Neuron (in vitro differentiated cells): ENCODE measurements around the genes DPP4 and CSRNP3.

DNA sequence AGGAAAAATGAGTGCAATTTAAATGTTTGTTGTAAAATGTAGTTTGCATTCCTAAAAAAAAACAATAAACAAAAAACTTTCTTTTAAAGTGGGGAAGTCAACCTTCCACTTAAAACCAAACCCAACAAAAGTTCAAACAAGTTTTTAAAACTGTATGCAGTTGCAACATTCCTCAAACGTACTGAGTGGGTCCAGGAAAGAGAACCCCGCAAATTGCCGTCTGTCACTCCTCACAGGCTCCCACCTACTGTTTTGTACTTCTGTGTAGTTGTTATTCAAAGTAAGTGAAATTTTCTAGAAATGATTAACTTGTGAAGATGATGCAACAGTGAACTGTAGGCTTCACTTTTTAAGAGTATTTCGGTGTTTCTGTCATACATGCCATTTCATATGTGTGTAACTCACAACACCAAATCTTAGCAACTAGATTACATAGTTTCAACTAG lies 226.1 kb upstream of the TANK start:
- PRO-cap: no peak

GRCh38 chr2:161243103-161243826 lies 65.0 kb upstream of the PSMD14 start:
- PRO-cap: no peak

DNA sequence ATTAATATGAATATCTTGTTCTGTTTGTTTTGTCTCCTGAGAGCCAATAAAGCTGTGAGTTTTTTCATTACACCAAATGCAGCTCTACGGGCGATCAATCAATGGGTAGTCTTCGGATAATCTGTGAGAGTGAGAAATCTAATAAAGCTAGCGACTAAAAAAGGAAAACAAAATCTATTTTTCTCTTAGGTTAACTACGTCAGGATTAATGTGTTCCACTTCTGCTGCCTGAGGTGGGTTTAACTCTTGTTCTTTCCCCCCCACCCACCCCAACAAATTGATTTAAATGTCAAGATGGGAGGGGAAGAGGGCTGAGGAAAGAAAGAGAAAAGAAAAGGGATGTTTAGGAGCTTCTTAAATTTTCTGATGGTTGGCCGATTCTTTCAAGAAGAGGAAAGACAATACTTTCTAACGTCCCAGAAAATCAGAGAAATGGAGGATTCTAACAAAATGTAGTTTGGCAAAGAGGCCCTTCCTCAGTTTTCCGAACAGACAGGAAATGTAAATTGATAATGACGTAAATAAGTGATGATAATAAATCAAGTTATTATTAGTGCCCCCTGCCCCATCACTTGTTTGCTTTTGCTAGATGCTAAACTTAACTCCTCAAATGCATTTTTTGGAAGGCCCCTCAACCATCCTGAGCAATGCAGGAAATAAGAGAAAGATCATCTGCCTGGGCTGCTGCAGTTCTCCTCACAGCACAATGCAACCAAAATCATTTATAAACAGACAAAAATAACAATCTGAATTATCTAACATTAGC lies 62.8 kb upstream of the PSMD14 start:
- PRO-cap: no peak

DNA sequence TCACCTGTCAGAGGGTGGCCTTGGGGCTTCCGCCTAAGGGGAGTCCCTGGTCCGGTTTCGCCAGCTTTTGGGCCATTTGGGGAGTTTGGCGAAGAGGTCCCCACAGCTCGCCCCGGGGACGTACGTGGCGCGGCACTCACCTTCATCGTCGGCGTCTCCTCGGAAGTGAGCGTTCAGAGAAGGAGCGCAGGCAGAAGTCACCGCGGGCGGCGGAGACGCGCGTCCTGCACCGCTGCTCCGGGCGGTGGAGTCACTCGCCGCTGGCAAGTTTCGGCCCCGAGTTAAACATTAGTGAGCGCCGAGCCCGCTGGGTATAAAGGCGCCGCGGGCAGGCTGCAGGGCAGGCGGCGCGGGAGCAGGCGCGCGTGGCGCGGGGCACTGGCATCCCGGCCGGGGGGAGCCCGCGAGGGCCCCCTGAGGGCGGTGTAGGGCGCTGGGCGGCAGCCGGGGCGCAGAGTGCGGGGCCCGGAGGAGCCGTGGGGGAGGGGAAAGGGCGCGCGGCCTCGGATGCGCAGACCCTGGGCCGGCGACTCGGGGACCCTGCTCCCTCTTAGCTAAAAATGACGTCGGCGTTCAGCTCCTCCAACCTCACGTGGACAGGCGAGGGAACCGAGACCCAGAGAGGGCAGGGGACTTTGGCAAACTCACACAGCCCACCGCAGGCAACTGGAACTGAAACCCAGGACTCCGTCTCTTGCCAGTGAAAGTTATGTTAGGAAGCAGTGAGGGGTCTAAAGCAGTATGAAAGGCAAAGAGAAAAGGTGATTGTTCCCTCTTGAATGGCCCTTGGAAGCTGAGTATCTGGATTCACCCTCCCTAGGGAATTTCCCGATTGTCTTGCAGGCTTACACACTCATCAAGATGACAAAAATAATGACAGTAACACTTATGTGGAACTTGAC lies at the start of gene DPP4:
DPP4 (minus strand) TSS at position 380 of the 902 bp plus-strand sequence.
- PRO-cap: bidirectional peak, plus-strand start at position 316 of the sequence, minus-strand start at position 167 of the sequence

DNA sequence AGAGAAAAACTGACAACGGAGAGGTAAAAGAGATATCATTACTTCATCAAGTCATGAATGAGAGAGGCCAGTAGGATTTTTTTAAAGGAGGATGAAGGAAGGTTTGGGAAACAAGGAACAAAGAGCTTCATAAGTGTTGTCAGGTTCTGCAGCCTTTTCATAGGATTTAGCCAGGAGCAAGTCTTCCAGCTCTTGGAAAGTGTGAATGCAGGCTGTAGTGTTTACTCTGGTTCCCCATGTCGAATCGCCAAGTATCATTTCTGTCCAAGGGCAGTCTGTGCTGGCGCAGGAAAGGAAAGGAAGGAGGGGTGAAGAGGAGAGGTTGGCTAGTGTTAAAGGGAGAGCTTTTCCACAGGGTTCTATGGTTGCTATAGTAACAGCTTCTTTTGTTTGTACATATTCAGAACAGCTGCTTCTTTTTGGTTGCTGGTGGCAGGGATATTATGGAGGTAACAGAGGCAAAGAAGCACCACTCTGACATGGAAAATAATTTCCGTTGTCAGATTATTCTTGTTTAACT lies 70.0 kb downstream of the KCNH7 start:
- PRO-cap: bidirectional peak, plus-strand start at position 426 of the sequence, minus-strand start at position 262 of the sequence

DNA sequence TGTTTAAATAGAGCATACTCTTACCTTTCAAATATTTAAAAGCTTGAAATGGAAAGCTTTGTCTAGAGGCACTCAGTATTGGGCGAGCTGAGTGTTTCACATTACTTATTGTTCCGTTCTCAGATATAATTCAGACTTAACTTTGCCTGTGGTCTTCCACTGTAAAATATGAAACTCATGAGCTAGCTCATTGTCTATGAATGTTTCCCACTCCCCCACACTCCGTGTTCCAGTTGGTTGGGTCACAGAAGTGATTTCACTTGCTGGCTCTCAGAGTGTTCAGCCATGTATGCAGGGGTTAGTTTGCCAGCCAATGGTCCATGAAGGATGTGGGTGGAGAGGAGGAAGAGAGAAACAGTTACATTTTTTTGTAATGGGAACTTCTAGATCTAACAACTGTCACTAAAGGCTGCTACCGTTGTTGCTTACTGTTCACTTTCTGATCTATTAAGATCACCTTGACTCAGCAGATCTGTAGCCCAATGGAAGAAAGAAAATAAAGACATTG lies 279.5 kb upstream of the FIGN start:
- PRO-cap: no peak

DNA sequence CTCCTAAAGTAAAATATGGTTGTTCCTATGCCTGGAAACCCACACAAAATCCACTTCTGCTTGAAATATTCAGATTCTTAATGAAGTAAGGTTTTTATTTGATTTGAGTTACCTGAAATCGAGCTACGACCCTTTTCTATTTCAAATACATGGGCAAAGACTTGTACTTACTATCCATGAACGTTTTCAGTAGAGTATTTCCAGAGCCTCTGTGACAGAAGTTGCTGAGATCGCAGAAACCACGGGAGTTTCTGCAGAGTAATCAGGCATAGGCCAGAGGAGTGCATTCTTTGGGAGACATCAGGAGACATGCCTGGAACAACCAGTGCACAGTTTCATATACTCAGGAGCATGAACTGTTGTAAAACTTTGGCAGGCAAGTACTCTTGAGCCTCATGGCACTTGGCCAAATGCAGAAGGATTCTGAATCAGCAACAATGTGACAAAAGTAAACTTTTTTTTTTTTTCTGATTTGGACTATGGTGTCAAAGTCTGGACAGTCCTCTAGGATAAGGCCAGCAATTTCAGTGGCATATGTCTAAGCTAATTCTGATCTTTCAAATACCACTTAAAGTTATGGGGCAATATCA lies 307.2 kb downstream of the GRB14 start:
- PRO-cap: no peak

- PRO-cap: no peak
Measured at GRCh38 chr2:164620654-164621349, 480 bp downstream of the GRB14 start.

DNA sequence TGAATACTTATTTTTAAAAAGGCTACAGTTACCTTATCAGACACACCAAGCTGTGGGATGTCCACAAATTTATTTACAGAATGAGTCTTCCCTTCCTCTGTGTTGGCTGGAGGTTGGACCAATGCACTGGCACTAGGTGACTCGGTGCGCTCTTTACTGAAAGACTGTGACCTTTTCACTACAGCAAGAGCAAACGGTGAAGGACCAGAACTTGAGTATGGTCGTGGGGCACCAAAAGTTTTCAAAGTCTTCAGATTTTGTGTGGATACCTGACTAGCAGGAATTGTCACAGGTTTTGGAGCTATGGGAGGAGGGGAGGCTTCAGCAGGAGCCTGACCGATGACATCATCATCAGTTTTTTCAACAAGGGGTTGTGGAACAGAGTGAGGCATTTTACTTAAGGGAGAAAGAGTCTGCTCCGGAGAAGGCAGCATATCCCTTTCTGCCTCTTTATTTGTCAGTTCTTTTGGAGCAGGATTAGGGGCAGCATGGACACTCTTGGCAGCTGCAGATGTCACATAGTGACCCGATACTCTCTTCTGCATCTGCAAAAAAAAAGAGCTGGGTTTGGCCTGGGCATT lies 73.0 kb upstream of the GRB14 start:
- PRO-cap: no peak

DNA sequence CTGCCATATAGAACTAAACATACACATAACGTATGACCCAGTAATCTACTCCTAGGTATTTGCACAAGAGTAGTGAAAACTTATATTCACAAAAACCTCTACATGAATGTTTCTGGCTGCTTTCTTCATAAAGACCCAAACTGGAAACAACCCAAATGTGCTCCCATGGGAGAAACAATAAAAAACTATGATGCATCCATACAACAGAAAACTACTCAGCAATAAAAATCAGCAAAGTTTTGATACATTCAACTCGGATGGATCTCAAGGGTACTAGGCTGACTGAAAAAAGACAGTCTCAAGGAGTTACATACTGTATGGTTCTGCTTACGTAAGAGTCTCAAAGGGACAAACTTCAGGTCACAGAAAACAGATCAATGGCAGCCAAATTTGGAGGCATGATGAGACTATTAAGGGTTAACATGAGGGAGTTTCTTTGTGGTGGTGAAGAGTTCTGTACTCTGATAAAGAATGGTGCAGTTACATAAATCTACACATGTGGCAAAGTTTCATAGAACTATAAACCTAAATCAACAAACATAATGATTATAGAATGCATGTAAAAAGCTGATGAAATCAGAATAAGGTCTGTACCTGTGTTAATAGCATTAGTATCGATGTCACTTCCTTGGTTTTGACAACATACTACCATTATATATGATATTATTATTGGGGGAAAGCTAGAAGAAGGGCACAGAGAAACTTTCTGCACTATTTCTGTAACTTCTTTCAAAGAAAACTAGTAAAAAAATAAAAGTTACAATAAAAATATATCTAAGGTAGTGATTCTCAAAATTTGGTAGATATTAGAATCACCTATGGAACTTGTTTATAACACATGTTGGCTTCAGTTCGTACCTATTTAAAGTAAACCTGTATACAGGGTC lies 81.4 kb downstream of the COBLL1 start:
- PRO-cap: no peak

- PRO-cap: no peak
Measured at GRCh38 chr2:164779145-164779864, 62.3 kb downstream of the COBLL1 start.

DNA sequence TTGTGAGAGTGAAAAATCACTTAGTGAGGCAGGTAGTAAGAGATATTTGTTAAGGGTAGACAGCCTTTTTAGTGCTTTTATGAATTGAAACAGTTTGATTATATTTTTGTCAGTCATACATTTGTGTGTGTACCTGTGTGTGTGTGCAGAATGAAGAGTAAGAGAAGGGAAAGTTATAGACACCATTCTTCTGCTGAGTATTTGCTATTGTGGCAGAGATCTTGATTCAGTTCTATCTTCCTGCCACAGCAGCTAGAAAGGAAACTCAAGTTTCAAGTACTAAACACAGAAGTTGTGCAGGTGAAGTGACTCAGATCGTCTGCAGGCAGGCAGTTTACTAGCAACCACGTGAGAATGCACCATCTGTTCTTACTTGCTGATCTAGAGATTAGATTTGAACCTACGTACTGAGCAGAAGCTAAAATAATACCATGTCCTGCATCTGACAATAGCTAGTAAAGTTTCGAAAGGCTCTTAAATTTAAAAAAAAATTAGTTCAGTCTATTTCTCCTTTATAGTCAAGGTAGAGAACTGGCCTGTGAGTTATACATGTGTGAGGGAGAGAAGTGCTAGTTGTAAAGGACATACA lies 45.3 kb downstream of the SLC38A11 start:
- PRO-cap: no peak

DNA sequence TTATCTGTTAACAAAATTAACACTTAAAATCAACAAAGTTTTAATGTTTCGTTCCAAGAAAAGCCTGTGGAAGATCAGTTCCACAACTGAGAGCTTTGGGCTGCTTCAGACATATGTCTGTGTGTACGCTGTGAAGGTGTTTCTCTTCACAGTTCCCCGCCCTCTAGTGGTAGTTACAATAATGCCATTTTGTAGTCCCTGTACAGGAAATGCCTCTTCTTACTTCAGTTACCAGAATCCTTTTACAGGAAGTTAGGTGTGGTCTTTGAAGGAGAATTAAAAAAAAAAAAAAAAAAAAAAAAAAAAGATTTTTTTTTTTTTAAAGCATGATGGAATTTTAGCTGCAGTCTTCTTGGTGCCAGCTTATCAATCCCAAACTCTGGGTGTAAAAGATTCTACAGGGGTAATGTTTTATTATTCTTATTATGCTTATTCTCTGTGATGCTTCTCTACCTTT lies 54.5 kb downstream of the SCN2A start:
- PRO-cap: no peak

DNA sequence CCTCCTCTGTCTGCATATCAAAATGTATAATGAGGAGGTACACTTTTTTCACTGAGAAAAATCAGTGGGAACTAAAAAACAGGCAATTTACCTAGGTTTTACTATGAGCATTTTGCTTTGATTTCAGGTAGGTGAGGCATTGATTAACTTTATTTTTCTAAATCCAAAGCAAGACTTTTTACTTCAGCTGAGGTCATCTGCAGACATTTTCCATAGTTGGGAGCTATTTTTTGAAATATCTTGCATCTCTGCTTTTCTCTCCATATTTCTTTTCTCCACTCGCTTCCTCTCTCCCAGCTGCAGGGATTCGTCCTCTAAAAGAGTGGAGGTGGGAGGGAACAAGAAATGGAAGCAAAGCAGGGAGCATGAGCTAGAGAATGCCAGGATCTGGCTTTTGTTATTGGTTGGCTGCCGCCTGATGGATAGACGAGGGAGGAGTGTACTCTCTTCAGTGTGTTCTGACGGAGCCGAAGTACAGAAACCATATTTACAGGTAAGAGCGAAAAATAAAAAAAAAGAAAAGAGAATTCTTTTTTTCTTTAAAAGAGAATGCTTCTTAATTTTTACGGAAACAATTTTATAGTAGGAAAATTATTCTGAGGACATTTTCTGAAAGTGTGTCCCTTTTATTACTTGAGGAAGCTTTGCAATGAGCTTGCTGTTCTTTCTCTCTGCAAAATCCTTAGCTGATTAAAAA lies at the start of gene CSRNP3:
CSRNP3 (plus strand) TSS at position 451 of the 697 bp plus-strand sequence.
- PRO-cap: no peak

DNA sequence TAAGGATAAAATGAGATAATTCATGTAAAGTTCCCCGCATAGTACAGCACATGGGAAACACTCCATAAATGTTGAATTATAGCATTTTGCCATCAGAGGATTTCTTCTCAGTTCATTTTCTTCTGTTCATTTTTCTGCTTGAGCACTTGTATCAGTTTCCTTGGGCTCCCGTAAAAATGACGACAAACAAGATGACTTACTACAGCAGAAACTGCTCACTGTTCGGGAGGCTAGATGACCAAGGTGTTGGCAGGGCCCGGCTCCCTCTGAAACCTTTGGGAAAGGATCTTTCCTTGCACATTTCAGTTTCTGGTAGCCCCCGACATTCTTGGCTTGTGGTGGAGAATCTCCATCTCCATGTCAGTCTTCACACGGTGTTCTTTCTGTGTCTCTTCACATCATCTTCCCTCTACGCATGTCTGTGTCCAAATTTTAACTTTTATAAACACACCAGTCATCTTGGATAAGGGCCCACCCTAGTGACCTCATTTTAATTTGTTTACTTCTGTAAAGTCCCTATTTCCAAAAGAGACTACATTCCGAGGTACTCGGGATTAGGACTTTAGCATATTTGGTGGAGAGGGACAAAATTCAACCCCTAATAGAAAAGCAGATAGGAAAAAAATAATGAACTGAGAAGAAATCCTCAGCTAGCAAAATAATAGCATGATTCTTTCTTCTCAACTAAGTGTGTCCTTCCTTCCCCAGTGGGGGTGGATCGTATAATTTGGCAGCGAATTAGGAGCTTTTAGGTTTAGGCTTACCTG lies 138.4 kb downstream of the GALNT3 start:
- PRO-cap: no peak

GRCh38 chr2:166239412-166239956 lies 111.7 kb upstream of the SCN1A start:
- PRO-cap: no peak

DNA sequence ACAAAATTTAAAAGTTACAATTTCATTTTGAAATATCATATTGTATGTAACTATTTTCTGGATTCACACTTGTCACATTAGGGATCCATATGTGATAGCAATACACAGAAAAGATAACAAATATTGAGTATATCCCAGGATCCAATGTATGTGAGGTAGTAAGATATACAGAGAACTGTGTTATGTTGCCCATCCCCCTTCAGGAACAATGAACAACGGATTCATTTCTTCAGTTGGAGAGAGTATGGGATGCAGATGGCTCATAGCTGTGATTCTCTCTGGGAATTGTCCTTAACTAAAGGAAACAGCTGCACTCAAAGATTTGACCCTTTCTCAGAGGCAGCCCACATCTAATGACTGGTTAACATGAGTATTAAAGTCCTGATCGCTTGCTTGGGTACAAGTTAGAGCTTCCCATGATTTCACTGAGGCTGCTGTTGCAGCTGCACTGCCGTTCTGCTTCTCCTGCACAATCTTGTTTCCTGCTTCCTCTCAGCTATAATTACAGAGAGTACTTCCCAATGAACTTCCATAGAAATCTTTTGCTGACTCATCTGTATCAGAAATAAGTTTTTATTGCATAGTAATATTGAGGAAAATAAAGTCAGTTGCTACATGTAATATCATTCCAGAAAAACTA lies 12.7 kb upstream of the SCN9A start:
- PRO-cap: no peak

DNA sequence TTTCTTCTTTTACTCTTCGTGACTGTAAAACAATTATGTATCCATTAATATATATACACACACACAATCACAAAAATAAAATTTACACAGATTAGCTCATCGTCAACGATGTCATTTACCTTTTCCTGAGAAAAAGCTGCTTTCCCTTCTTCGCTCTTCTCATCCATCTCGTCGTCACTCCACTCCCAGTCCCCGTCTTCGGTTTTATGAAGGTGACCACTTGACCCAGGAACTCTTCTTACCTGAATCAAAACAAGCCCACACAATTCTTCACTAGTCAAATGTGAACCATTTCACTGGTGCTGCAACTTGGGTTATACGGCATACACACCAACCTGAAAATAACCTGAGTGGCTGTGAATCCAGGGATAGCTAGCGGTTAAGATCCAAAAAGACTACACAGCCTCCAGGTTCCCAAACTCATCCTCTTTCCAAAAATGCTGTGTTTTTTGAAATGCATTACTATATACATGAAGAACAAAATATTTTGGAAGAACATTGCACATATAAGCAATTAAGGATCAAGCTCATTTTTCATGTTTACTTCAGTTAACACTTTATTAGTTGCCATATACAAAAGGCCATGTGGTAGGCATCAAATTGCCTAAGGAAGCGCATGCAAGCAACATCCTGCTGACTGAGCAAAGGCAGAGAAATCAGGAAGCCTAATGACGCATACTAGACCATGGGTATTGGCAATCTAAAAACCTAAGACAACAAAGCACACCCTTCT lies 172.2 kb downstream of the STK39 start:
- PRO-cap: no peak

GRCh38 chr2:168210208-168210690 lies 37.1 kb downstream of the STK39 start:
- PRO-cap: no peak

GRCh38 chr2:168216531-168217187 lies 30.7 kb downstream of the STK39 start:
- PRO-cap: no peak